Gastroesophageal sphincter (tissue), 4 donors: ENCODE measurements around a stretch of chr10.

GRCh38 chr10:70052915-70053450 is 337 bp downstream of the MACROH2A2 start:
- PRO-cap, result no peak
- RAMPAGE, long total RNA, 4 experiments, result no peak in any of the 4 experiments

DNA sequence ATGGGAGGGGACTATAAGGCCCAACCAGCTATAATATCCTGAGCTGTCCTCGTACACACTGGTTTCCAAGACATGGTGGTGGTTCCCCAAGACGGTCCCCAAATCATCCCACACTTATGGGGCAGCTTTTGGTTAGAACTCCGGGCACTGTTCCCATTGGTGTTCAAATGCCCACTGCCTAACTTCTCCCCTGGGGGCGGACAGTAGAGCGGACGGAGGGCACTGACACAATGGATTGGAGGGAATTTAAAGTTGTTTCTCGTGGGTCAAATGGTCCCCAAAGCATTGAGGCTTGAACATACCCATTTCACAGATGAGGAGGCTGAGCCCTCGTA is 6.1 kb downstream of the AIFM2 start:
- PRO-cap, result no peak
- RAMPAGE, long total RNA, 4 experiments, result no peak in any of the 4 experiments

DNA sequence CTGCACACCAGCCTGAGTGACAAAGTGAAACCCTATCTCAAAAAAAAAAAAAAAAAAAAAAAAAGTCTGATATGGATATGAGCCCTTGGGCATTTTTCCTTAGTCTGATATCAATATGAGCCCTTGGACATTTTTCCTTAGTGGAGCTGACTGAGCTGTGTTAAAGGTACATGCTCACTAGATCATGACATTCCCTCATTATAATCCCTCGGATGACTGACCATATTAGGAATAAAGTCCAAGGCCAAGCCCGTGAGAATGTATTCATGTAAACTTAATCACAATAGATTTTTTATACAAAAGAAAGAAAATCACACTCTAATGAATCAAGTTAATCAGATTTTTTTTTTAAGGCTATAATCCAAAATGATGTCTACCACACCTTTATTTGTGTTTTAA is 5.6 kb downstream of the PPA1 start:
- PRO-cap, result no peak
- RAMPAGE, long total RNA, 4 experiments, result no peak in any of the 4 experiments

DNA sequence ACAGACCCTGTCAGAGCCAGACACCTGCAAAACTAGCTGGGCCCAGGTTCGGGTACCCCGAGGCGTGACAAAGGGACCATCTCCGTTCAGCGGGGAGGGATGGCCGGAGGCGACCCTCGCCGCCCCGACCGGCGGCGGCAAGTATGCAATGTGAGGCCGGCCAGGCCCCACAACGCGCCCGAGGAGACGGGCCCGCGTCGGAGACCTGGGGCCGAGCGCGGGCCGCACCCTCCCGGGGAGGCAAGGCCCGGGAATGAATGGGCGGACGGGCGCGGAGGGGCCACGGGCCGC is 321 bp downstream of the PPA1 start:
- PRO-cap, result no peak
- RAMPAGE, long total RNA, 4 experiments, result no peak in any of the 4 experiments

GRCh38 chr10:70255537-70256296 is 22.5 kb upstream of the PPA1 start:
- PRO-cap, result no peak
- RAMPAGE, long total RNA, 4 experiments, result no peak in any of the 4 experiments

GRCh38 chr10:70323051-70323572 is 39.3 kb upstream of the NPFFR1 start:
- PRO-cap, result no peak
- RAMPAGE, long total RNA, 4 experiments, result no peak in any of the 4 experiments

DNA sequence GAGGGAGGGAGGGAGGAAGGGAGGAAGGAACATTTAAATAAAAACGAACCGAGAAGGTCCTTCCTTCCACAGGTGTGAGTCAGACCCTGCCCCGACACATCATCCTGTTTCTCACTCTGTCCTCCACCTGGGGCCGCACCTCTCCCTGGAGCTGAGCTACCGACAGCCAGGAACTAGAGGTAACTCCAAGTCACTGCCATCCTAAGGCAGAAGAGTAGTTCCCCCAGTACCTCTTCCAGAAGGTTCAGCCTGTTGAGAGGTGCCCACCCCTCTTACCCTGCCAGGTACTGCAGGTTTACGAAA is 4.8 kb upstream of the LRRC20 start:
- PRO-cap, result no peak
- RAMPAGE, long total RNA, 4 experiments, result no peak in any of the 4 experiments

DNA sequence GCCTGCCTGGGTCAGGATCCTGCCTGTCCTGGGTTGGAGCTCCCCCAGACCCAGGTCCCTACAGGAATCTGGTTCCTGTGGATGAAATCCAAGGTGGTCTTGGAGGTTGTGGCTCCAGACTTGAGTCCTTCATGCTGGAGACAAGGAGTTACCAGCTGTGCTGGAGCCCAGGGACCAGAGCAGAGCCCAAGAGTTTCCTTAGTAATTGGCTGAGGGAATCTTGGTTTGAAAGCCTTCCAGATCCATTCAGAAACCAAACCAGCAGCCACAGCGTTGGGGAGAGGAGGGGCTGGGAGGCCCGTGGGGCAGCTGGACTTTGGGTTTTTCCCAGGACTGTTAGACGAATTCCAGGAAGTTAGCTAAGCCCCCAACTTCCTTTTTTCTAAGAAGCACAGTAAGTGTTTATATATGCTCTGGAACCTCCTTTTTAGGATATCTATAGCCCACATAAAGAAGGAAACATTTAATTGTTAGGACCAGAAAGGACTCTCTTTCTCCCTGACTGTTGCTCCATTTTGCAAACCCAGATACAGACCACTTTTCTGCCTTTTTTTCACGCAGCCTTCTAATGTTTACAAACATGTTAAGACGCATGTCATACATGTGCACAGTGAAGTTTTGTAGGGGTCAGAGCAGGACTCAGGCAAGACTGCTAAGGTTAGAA is 42.7 kb downstream of the TBATA start:
- PRO-cap, result no peak
- RAMPAGE, long total RNA, 4 experiments, result no peak in any of the 4 experiments

DNA sequence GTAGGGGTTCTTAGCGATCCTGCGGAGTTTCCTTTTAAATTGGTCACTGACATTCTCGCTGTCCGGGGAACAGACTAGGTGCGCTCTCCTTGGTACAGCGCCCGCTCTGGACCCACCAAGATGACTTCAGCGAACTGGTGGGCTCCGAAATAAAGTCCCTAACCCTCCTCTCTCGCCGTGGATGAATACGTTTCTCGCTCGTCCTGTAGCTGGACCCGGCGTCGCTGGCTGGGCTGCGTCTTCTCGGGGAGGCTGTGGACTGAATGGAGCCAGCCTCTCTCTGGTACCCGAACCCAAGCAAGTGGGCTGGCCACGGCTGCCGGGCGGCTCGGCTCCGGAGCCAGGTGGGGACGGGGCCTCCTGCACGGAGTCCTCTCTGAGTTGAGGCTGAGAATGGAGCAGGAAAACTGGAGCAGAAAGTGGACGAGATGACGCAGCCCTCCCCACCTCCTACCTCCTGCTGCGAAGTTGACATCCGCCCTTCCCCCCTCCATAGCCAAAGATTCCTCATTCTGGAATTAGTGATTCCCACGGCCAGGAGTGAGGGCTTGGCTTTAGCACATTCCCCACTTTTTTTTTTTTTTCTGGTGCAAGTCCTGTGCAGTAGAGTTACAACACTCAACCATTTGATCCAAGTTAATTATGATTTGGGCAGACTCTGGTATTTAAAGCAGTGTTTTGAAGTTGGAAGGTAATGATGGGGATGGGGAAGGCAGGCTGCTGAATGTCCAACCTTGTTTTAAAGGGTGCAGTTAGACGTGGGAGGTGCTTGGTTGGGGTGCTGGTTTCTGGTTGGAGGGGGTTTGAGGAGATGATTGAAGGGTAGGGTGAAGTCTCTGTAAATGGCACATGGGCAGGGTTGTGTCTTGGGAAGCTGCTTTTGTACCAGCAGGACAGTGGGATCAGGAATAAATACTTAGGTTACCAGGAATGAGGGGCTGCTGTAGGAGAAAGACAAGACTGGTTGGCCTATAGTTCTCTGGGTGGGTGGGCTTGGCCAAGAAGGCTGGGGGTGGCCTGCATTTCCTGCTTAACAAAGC is 1.7 kb downstream of the UNC5B start:
- PRO-cap, result unidirectional peak, minus-strand start at position 383 of the sequence
- RAMPAGE, long total RNA, 4 experiments, result no peak in any of the 4 experiments

- PRO-cap, result no peak
- RAMPAGE, long total RNA, 4 experiments, result no peak in any of the 4 experiments
Observed at GRCh38 chr10:71234804-71235336, 22.5 kb downstream of the UNC5B start.

GRCh38 chr10:71244373-71245208 is 32.2 kb downstream of the UNC5B start:
- PRO-cap, result no peak
- RAMPAGE, long total RNA, 4 experiments, result no peak in any of the 4 experiments

DNA sequence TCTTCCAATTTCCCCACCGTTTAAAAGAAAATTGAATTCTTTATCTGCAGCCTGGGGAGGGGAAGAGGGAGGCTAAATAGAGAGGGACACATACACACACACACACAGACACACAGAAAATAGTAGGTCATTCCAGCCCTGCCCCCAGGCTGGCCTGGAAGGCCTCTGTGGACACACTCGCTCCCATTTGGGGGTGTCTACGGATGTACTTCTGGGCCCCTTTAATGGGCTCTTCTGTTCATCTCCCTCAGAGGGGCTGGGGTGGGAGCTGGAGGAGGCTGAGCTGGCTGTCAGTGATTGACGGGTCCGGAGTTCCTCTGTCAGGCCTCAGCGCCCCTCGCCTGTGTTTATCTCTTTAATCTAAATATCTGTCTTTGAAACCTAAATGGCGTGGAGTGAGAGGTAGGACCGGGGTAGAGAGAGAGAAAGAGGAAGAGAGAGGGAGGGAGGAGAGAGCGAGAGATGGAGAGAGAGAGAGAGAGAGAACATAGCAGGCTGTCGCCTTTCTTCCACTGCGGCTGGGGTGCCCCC is 61.7 kb downstream of the C10orf105 start:
- PRO-cap, result no peak
- RAMPAGE, long total RNA, 4 experiments, result no peak in any of the 4 experiments

DNA sequence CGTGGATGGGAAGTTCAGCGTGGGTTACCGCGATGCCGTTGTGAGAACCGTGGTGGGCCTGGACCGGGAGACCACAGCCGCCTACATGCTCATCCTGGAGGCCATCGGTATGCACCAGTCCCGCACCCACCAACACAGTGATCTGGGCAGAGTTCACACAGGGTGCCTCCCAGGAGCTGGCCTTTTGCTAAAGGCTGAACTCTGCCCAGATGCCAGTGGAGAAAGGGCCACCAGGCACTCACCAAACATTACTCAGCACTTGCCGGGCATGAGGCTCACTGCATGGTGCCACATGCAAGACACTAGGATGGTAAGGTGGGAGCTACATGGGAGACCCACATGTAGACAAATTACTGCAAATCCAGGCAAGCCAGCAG is 10.5 kb downstream of the C10orf105 start:
- PRO-cap, result no peak
- RAMPAGE, long total RNA, 4 experiments, result no peak in any of the 4 experiments

GRCh38 chr10:71741158-71741708 is 21.7 kb upstream of the C10orf105 start:
- PRO-cap, result no peak
- RAMPAGE, long total RNA, 4 experiments, result no peak in any of the 4 experiments

DNA sequence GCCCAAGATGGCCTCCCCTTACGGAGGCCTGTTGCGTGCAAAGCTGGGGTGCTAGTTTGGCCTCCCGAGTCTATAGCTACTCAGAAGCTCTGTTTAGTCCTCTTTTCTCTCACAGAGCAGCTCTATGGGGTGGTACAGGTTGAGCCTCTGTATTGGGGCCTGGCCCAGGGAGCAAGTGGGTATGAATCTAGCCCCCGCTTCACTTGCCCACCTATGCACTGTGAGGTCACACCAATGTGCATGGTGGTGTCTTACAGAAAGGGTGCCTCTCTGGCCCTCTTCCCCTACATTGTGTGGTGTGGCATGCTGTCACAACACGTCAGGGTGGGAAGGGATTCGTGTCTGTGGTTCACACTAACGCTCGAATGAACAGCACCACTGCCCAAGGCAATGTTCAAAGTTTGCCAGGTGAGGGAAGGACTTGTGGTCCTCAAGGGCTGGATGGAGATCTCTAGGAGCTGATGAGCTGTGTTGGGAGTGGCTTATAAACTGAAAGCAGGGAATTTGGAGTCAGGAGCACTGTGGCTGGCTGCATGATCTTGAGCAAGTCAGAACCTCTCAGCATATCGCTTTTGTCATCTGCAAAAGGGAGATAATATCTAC is 22.6 kb upstream of the C10orf105 start:
- PRO-cap, result no peak
- RAMPAGE, long total RNA, 4 experiments, result no peak in any of the 4 experiments

GRCh38 chr10:71767545-71768271 is 5.6 kb downstream of the VSIR start:
- PRO-cap, result bidirectional peak, plus-strand start at chr10:71767994, minus-strand start at chr10:71767868
- RAMPAGE, long total RNA, 4 experiments, result no peak in any of the 4 experiments

DNA sequence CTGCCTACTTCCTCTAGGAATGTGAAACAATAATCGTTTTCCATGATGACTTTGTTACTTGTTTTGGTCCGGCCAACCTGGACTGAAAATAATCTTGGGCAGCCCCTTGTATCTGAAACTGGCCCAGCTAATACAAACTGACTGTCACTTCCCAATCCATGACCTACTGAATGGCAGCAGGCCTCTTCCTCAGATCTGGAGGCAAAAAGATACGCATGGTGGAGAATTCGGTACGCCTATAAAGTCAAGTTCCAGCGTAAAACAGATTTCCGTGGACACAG is 14.3 kb downstream of the PSAP start:
- PRO-cap, result no peak
- RAMPAGE, long total RNA, 4 experiments, result no peak in any of the 4 experiments

- PRO-cap, result no peak
- RAMPAGE, long total RNA, 4 experiments, result no peak in any of the 4 experiments
Observed at GRCh38 chr10:71849123-71849962, 1.7 kb downstream of the PSAP start.

GRCh38 chr10:72007042-72007515 is 42.9 kb downstream of the CHST3 start:
- PRO-cap, result no peak
- RAMPAGE, long total RNA, 4 experiments, result no peak in any of the 4 experiments

- PRO-cap, result no peak
- RAMPAGE, long total RNA, 4 experiments, result no peak in any of the 4 experiments
Observed at GRCh38 chr10:72012207-72012882, 48.1 kb downstream of the CHST3 start.